ENCODE measurements around a stretch of chr6.

DNA sequence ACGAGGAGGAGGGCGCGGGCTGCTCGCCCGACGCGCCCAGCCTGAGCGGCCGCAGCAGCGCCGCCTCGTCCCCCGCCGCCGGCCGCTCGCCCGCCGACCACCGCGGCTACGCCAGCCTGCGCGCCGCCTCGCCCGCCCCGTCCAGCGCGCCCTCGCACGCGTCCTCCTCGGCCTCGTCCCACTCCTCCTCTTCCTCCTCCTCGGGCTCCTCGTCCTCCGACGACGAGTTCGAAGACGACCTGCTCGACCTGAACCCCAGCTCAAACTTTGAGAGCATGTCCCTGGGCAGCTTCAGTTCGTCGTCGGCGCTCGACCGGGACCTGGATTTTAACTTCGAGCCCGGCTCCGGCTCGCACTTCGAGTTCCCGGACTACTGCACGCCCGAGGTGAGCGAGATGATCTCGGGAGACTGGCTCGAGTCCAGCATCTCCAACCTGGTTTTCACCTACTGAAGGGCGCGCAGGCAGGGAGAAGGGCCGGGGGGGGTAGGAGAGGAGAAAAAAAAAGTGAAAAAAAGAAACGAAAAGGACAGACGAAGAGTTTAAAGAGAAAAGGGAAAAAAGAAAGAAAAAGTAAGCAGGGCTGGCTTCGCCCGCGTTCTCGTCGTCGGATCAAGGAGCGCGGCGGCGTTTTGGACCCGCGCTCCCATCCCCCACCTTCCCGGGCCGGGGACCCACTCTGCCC is 2.1 kb downstream of the SOX4 start:
- PRO-cap, 4 experiments: peak in 4 of 4 experiments; most common plus-strand start position 54 of the sequence (in 3); most common minus-strand start position 150 of the sequence (in 2)
- RAMPAGE, long total RNA, 2 experiments: start-site peak on the plus strand in 1 of 2 experiments, centred at position 185 of the sequence, 18 reads per replicate
- RRBS: 4% methylated on average over 7 of the region's 79 CpGs

DNA sequence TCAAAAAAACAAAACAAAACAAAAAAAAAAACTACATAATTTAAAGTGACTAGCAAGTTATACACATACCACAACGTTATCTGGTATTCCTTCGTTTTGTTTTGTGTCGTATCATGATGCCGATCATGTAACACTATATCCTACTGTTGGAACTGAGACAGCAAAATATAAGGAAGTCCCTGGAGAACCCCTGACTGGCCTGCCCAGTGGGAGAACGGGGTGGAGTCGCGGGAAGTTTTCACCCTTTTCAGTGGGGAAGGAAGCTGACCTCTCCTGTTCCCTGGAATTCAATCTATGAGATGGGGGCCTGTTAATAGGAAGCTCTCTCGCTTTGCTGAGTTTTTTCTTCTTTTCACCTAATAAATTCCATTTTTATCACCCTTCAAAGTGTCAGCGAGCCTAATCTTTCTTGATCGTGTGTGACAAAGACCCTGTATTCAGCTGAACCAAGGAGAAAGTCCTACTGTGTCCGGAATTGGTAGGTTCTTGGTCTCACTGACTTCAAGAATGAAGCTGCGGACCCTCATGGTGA is 15.2 kb downstream of the SOX4 start:
- PRO-cap, 4 experiments: no peak in any of the 4 experiments
- RAMPAGE, long total RNA, 2 experiments: no peak in any of the 2 experiments
- RRBS: no CpG with 5 or more reads among the region's 12 CpGs

DNA sequence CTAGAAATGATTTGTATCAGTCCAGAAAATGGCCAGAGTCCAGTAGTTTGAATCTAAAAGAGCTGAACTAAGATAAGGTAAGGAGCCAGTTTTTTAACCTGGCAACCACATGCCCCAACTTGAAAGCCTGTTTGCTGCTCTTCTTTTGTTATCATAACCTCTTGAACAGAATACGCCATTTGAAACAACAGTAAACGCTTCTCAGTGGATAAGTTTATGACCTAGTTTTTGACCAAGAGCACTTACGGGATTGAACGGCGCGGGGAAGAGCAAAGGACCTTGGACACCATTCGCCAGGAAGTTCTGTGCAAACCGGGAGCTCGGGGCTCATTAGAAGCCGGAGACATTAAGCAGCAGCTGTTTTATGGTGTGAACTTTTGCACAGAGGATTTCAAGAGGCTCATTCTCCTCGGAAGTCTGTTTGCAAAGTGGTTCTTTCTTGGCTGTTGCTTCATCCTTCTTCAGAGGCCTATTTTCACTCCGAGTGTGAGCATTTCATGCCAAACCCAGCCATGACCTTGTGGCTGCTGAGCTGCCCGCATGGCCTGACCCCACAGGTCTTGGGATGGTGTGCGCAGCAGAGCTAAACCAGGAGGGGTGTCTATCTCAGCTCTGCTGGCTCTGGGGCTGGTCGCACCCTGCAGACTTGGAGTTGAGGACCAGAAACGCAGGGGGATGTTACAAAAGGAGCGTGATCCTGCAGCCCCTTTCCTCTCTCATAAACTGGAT is 215.2 kb downstream of the SOX4 start:
- PRO-cap, 4 experiments: no peak in any of the 4 experiments
- RAMPAGE, long total RNA, 2 experiments: no peak in any of the 2 experiments
- RRBS: no CpG with 5 or more reads among the region's 17 CpGs

DNA sequence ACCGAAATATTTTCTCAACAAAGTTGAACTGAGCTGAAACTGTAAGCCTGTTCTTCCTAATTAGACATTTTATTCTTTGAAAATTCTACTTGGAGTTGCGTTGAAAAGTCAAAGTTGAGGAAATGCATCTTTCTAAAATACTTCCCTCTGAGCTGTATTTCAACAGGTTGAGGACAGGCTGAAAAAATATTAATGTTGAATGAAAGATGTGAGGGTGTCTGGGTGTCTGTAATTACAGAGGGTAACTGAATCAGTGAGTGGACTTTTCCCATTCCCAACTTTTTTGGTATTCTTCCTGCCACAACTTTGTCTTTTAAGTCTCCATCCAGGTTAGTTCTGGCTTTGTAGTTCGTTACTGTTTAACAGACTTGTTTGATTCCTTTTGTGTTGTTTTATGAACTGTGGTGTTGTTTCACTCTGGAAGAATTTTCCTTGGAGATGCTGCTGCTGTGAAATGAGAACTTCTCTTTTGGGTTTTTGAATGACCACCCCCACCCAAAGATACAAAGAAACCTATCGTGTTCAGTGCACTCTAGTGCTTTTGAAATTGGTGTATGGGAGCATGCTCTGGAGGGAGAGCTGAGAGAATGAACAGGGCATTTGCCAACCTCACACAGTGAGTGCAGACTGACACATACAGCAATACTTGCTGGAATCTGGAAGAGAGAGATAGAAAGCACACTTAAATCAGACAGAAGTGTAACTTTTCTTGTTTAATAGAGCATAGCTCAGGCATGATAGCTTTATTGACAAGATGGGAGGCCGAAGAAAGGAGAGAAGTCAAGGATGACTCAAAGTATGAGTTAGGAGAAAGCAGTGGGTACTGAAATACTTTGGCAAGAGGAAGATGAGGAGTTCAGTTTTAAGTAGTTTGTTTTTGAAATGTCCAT is 293.0 kb downstream of the SOX4 start:
- PRO-cap, 4 experiments: no peak in any of the 4 experiments
- RAMPAGE, long total RNA, 2 experiments: no peak in any of the 2 experiments
- RRBS: no CpG with 5 or more reads among the region's 5 CpGs

DNA sequence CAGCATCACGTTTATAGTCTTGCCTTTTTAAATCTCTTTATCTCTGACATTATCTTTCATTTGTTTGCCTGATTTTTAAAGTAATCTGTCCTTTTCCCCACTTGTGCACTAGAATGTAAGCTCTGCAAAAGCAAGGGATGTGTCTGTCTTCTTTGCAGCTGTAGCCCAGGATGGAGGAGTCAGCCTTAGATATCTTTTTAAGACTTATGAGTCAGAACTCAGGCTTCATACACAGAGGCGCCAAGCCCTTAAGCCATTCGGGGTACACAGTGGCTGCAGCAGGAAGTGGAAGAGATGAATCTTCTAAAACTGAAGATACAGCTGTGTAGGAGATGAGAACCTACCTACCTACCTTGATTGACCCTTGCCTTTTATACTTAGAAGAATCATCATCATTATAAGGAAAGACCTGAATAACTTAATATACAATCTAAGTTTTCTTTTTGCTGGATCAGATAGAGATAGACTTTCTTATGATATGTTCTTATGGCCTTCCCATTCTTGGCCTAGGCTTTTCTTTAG is 304.6 kb downstream of the PRL start:
- PRO-cap, 4 experiments: peak in 4 of 4 experiments; most common plus-strand start position 256 of the sequence (in 4); most common minus-strand start position 172 of the sequence (in 2)
- RAMPAGE, long total RNA, 2 experiments: no peak in any of the 2 experiments
- RRBS: no CpG with 5 or more reads among the region's 3 CpGs

DNA sequence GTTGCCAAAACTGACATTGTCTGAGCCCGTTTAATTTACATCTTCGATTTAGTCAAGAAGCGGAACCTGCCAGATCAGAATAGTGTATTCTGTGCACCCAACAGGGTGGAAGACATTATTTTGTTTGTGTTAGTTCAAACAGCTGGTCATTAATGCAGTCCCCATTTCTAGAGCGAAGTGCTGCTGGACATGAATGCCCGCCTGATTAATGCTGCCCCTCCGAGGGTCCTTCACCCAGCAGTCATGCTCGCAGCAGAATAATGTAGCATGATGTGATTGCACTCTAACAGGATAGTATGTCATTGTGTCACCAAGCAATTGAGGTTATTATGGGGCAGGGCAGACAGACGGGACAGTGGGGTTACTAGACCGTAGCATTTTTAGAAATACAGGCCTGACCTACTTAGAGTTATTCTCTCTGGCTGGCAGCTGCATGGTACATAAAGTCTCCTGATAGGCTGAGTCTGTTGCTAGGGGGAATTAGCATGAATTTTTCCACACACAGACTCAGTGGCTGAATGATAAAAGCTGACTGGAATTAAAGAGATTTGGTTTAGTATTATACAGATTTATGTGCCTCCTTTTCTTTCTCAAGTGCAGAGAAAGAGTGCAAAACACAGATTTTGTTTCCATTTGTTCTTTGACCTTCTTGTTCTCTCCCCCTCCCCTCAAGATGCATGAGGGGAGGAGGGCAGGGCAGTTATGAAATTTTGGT is 147.1 kb downstream of the PRL start:
- PRO-cap, 4 experiments: peak in 2 of 4 experiments; most common minus-strand start position 382 of the sequence (in 2)
- RAMPAGE, long total RNA, 2 experiments: no peak in any of the 2 experiments
- RRBS: no CpG with 5 or more reads among the region's 9 CpGs

- PRO-cap, 4 experiments: no peak in any of the 4 experiments
- RAMPAGE, long total RNA, 2 experiments: no peak in any of the 2 experiments
- RRBS: no CpG with 5 or more reads among the region's 12 CpGs
These were observed 607.4 kb downstream of the HDGFL1 start for GRCh38 chr6:23176722-23177291.

- PRO-cap, 4 experiments: no peak in any of the 4 experiments
- RAMPAGE, long total RNA, 2 experiments: no peak in any of the 2 experiments
- RRBS: no CpG with 5 or more reads among the region's 4 CpGs
These were observed 591.3 kb upstream of the NRSN1 start for GRCh38 chr6:23534758-23535083.

DNA sequence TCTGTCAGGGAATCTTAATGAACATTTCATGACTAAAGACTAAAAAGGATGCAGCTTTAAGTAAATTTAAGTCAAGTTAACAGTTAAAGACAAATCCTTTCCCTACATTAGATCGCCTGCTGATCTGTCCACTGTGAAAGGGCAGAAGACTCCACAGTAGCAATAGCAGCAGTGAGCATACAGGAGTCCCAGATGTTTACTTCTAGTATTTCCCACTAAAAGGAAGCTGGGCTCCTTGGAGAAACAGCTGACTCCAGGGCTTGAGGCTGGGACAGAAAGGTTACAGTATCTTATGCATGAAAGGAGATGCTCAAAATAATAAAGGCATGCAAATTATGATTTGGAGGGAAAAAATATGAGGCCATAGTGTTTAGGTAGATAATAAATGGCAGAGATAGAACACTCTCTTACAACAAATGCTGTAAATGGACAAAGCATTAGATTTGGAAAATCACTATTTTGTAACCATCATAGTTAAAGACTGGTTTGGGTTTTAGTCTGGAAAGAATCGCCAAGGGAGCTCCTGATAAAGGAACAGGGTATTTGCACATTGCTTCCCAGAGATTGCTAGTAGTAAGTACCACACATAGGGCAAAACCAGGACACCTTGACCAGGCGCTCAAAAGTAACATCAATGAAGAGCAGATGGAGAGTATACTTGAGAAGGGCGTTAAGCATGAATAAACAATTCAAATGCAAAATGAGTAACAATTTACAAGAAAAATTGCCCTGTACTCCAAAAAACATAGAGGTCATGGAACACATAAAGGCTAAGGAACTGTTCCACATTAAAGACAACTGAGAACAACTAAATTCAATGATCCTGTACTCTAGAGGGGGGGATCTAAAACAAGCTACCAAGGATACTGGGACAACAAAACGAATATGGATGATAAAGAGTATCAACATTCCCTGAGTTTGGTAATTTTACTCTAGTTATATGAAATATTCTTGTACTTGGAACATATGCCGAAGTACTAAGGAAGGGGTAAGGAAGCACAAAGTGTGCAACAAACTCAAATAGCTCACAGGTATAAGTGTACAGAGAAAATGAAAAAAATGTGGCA is 15.4 kb downstream of the C6orf62 start:
- PRO-cap, 4 experiments: no peak in any of the 4 experiments
- RAMPAGE, long total RNA, 2 experiments: no peak in any of the 2 experiments
- RRBS: no CpG with 5 or more reads among the region's 6 CpGs

GRCh38 chr6:24776569-24776999 is 1.8 kb downstream of the GMNN start:
- PRO-cap, 4 experiments: no peak in any of the 4 experiments
- RAMPAGE, long total RNA, 2 experiments: no peak in any of the 2 experiments
- RRBS: no CpG with 5 or more reads among the region's 3 CpGs

GRCh38 chr6:24928357-24928725 is 7.4 kb downstream of the RIPOR2 start:
- PRO-cap, 4 experiments: peak in 4 of 4 experiments; most common plus-strand start chr6:24928551 (in 4)
- RAMPAGE, long total RNA, 2 experiments: no peak in any of the 2 experiments
- RRBS: no CpG with 5 or more reads among the region's 3 CpGs

GRCh38 chr6:24932961-24933251 is 2.9 kb downstream of the RIPOR2 start:
- PRO-cap, 4 experiments: no peak in any of the 4 experiments
- RAMPAGE, long total RNA, 2 experiments: no peak in any of the 2 experiments
- RRBS: no CpG with 5 or more reads among the region's 2 CpGs

DNA sequence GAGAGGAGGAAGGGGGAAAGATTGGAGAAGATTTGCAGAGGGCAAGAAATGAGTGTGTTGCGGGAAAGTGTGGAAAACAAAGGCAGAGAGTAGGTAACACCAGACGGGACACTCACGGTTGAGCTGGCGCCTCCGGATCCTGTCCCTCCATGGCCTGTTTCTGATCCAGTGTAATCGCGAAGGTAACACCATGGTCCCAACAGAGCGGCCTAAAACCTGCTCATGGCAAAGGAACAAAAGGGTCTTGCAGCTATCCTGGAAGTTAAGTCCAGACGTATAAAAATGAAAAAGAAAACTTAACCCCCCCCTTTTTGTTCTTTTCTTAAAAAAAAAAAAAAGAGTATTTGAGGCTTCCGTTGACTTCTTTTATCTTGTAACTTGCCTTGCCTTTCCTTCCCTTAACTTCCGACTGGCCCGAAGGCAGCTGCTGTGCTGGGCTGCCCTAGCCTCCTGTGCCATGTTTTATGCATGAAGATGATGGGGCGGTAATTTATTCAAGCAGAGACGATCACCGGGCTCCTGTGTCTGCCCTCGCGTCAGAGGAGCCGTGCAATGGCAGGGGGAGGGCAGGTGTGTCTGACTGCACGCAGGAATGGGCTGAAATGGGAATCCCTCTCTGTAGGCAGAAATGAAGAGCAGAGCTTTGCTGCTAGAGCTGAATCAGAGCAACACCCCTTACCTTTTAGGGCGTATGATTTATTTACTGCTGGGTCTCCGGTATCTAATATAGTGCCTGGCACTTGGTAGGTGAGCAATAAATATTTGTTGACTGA is 106.2 kb upstream of the RIPOR2 start:
- PRO-cap, 4 experiments: no peak in any of the 4 experiments
- RAMPAGE, long total RNA, 2 experiments: no peak in any of the 2 experiments
- RRBS: no CpG with 5 or more reads among the region's 21 CpGs

GRCh38 chr6:25121900-25122462 is 157.2 kb upstream of the CARMIL1 start:
- PRO-cap, 4 experiments: peak in 3 of 4 experiments; most common plus-strand start chr6:25122233 (in 1); most common minus-strand start chr6:25122103 (in 3)
- RAMPAGE, long total RNA, 2 experiments: no peak in any of the 2 experiments
- RRBS: no CpG with 5 or more reads among the region's 4 CpGs

- PRO-cap, 4 experiments: peak in 4 of 4 experiments; most common plus-strand start chr6:25138420 (in 3); most common minus-strand start chr6:25138329 (in 4)
- RAMPAGE, long total RNA, 2 experiments: start-site peak on the minus strand in 1 of 2 experiments, at chr6:25138101-25138368 at its widest, 25 to 399 reads per replicate
- RRBS: no CpG with 5 or more reads among the region's 13 CpGs
These were observed 140.8 kb upstream of the CARMIL1 start for GRCh38 chr6:25137912-25139176.

DNA sequence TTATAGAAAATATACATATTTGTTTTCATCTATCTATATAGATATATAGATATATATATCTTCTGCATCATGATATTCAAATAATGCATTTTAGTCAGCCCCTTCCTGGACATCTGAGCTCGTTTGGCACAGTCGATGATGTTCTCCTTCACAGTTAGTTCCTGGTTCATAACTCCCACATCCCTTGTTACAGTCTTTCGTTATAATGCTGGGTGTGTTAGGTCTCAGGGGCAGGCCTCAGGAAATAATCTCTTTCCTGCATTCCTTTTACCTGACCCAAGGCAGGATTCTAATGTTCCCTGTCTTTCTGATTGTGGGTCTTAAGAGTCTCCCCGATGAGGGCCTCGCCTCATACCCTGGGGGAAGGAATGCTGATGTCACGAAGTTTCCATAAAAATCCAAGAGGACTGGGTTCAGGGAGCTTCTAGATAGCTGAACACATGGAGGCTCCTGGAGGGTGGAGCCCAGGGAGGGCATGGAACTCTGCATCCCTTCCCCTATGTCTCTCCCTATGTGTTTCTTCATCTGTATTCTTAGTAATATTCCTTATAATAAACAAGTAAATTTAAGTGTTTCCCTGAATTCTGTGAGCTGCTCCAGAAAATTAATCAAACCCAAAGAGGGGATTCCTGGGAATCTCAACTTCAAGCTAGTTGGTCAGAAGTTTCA is 103.9 kb upstream of the CARMIL1 start:
- PRO-cap, 4 experiments: no peak in any of the 4 experiments
- RAMPAGE, long total RNA, 2 experiments: no peak in any of the 2 experiments
- RRBS: no CpG with 5 or more reads among the region's 6 CpGs

GRCh38 chr6:25287565-25288177 is 8.5 kb downstream of the CARMIL1 start:
- PRO-cap, 4 experiments: no peak in any of the 4 experiments
- RAMPAGE, long total RNA, 2 experiments: no peak in any of the 2 experiments
- RRBS: no CpG with 5 or more reads among the region's 9 CpGs

DNA sequence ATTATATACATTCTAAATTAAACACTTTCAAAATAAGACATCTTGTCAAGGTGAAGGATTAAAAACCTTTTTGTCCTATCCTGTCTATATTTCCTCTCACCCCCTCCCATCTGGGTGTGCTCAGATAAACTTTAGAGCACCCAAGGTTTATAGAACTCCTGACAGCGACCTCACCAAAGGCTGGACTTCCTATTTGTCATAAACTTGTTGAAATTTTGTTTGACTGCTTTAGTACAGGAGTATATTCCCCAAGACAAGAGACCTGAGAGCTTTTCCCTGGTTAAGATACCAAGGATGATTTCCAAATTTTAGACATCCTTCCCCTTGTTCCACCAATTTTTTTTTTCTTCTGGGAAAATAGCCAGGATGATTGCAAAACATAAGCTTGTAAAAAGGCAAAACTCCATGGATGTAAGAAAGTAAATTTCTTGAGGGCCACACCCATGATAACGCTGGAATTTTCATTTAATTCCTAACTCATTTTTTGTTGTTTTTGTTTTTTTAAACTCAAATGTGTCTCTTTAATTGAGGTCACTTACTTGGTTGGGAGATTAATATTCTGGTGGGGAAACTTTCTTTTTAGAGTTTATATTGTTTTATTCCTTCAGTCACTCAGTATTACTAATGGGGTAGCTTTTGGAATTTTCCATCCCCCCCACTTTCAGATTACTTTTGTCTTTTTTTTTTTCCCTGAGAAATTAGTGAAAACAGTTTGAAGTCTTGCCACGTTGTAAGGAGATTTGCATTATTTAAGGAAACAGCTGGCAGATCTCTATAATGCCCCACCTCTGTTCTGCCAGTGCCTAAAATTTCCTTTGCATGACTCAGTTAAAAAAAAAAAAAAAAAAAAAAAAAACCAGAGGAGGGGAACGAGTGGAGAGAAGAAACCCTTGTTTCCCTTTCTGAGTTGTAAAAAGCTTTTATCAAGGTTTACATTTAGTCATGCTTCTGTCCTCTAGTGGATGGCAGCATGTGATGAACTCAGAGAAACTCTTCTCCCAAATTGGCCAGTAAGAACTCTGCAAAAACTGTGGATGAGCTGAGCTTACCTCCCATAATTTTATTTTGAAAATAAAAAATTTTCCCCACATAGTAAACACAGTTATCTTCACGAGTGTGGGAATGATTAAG is 33.3 kb downstream of the CARMIL1 start:
- PRO-cap, 4 experiments: no peak in any of the 4 experiments
- RAMPAGE, long total RNA, 2 experiments: no peak in any of the 2 experiments
- RRBS: no CpG with 5 or more reads among the region's 5 CpGs

GRCh38 chr6:25415712-25416134 is 136.5 kb downstream of the CARMIL1 start:
- PRO-cap, 4 experiments: no peak in any of the 4 experiments
- RAMPAGE, long total RNA, 2 experiments: no peak in any of the 2 experiments
- RRBS: no CpG with 5 or more reads among the region's 5 CpGs

DNA sequence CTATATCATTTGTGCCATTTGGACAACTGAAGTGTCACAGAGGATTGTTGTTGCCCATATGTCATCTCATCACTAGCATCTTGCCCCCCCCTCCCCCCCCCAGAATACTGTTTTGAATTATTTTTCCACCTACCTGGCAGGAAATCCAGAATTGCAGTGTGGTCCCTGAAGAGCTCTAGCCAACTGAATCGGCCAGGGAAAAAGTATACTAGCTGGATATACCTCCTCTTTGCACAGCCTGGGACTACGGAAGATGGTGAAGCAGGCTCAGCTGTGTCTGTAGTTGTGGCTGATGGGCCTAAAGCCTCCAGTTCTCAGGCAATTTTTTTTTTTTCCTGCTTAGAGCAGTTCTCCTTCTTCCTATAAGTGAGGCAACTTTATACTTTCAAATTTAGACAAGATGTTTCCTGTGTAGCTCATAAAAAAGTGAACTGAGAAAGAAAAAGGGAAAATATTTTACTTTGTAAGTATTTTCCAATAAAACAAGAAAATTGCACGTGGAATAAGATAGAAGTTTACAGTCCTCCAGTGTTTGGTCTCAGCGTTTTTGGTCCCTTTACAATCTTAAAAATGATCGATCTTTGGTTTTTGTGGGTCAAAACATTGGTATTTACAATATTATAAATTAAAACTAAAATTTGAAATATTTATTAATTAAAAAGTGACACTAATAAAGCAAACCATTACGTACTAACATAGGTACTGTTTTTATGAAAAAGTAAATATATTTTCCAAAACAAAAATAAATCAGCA is 172.9 kb downstream of the CARMIL1 start:
- PRO-cap, 4 experiments: peak in 2 of 4 experiments; most common minus-strand start position 285 of the sequence (in 2)
- RAMPAGE, long total RNA, 2 experiments: no peak in any of the 2 experiments
- RRBS: no CpG with 5 or more reads among the region's 6 CpGs

All from uterus (tissue), 7 donors.